ENCODE measurements around a stretch of chr16.

GRCh38 chr16:27216918-27217796, 13.8 kb downstream of the KDM8 start:
- RRBS: no CpG with 5 or more reads among the region's 17 CpGs

- RRBS: no CpG with 5 or more reads among the region's 7 CpGs
Observed at GRCh38 chr16:27340656-27341156, 26.9 kb downstream of the IL4R start.

DNA sequence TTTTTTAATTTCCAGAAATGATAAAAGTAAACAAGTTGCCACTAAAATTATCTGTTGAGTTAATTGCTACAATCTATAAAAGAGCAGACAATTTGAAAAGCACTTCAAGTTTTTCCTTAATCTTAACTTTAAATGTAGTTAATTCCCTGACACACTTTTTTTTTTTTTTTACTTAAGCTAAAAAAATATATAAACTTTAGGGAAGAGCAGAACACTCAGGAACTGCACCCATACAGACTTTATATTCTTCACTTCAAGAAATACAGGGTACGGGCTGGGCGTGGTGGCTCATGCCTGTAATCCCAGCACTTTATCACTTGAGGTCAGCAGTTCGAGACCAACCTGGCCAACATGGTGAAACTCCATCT, 40.9 kb downstream of the XPO6 start:
- RRBS: no CpG with 5 or more reads among the region's 3 CpGs

DNA sequence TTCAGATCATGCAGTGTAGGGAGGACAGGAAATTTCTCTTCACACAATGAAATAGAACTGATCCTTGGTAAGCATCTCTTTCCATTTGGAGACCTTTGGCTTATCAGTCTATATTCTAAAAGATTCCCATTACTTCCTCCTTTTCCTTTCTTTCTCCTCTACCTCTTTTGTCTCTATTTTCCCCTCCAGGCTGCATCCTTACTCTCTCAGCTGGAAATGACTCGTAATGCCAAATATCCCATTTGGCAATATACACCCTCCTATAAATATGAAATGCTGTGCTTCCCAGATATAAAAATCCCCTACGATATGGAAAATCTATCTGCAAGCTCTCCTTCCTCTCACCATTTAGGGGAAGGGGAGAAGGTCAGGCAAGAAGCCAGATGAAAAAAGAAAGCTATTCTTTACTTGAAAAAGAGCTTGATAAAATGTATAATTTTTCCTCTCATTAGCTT, 40.0 kb downstream of the XPO6 start:
- RRBS: no CpG with 5 or more reads among the region's 2 CpGs

DNA sequence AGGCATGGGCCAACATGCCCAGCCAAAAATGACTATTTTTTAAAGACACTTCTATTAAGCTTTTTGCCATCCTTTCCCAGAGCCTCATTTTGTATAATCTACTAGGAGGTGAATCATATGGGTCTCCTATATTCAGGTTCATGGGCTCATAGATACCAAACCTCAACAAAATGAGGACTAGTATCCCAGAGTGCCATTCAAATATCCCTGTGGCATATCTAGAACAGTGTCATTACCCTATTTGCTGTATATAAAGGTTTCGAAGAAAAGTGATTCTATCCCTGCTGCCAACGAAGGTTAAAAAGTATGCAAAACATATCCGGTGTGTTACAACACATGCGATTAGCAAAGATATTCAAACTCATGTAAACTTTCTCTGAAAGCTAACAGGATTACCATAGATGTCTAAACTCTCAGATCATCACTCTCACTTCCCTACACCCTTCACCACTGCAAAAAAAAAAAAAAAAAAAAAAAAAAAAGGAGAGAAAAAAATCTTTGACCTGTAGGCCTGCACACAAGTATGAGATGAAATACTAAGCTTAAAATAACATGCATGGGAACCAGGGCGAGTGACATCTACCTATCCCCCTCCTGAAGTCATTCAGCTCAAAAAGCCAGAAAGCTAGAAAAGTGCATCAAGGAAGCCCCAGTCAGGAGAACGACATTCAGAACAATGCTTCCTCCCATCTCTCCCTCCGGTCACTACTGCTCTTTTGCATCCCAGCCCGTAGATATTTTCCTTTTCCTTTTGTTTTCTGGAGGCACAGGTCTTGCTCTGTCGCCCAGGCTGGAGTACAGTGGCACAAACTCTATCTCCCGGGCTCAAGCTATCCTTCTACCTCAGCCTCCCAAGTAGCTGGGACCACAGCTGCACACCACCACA, 23.3 kb downstream of the XPO6 start:
- RRBS: no CpG with 5 or more reads among the region's 10 CpGs

GRCh38 chr16:28210620-28211689, 810 bp downstream of the XPO6 start:
- RRBS: 2% methylated on average over 18 of the region's 49 CpGs

DNA sequence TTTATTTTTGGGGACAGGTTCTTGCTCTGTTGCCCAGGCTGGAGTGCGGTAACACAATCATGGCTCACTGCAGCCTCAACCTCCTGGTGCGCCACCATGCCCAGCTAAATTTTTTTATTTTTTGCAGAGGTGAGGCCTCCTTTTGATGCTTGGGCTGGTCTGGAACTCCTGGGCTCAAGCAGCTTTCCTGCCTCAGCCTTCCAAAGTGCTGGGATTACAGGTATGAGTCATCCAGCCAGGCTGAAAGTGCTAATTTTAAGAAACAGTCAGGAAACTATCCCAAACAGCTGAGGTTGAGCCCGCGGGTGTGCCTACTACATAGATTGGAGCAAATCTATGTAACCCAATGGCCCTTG, 726 bp upstream of the XPO6 start:
- RRBS: no CpG with 5 or more reads among the region's 4 CpGs

DNA sequence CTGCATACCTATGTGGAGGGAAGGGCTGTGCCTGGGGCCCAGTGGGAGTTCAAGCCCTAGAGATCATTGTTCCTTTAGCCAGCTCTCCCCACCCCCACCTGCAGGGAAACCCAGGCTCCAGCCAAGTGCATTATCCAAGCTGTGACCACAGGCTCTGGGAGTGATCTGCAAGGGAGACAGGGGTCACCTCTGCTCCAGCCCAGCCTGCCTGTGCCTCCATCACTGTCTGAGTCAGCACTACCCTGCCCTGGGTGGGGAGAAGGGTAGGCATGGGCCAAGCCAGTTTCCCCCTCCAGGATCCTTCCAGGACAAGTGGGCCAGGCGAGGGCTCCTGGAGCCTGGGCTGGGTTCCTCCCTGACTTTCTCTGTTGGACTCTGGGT, 32.1 kb upstream of the SBK1 start:
- RRBS: no CpG with 5 or more reads among the region's 1 CpG

DNA sequence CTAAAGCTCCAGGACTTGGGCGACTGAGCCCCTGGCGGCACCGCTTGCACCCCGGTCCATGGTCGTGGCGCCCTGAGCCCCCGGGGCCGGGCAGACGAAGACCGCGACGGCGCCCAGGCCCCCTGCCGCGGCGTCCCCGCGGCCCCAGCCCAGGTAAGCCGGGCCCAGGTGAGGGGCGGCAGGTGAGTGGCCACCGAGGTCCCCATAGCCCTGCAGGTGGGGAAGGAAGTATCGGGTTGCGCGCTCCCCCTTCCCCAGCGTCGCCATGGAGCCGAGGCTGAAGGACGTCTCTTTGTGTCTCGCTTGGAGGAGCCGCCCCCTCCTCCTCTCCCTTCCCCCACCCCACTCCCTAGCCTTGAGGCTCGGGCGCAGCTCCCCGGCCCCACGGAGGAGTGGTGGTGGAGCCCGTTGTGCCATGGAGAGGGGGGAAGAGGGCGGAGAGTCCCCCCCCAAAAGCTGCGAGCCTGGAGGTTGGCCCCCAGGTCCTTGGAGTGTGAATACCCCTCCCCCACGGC, 880 bp downstream of the SBK1 start:
- RRBS: under 1% methylated on average over 12 of the region's 38 CpGs

DNA sequence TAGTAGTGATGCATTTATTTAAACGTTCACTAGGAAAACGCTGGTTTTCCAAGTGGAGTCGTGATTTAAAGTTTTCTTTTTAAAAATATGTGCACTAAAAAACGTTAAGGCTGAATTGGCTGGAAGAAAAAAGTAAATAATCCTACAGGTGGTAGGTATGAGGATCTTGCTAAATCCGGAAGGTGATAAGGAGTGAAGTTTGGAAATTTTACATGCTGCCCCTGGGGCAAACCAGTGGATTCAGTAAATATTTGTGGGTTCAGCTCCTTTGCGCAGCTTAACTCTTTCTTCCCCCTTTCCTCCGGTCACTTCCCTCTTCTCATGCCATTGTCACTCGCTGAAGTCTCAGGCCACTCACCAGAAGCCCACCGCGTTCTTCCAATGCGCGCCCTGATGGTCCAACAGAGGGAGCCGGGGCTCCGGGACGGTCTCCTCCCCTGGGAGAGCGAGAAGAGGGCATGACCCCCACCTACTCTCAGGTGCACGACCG, 705 bp downstream of the CLN3 start:
- RRBS: 1% methylated on average over 5 of the region's 18 CpGs

GRCh38 chr16:28497076-28497952, 2.9 kb downstream of the APOBR start:
- RRBS: no CpG with 5 or more reads among the region's 27 CpGs

DNA sequence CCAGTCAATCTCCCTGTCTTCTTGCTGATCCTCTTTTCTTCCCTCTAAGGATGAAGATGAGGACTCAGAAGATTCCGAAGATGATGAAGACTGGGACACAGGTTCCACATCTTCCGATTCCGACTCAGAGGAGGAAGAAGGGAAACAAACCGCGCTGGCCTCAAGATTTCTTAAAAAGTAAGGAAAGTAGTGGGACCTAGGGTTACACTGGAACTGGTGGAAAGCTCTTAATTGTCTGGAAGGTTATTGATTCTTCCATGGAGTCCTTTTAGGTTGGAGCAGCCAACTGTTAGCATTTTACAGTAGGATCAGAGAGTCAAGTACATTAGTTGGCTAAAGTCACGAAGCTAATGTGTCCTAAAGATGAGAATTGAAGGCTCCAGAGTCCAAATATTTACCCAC, 4.0 kb downstream of the EIF3C start:
- RRBS: no CpG with 5 or more reads among the region's 6 CpGs

- RRBS: no CpG with 5 or more reads among the region's 14 CpGs
Observed at GRCh38 chr16:28820800-28821465, 1.9 kb upstream of the ATXN2L start.

DNA sequence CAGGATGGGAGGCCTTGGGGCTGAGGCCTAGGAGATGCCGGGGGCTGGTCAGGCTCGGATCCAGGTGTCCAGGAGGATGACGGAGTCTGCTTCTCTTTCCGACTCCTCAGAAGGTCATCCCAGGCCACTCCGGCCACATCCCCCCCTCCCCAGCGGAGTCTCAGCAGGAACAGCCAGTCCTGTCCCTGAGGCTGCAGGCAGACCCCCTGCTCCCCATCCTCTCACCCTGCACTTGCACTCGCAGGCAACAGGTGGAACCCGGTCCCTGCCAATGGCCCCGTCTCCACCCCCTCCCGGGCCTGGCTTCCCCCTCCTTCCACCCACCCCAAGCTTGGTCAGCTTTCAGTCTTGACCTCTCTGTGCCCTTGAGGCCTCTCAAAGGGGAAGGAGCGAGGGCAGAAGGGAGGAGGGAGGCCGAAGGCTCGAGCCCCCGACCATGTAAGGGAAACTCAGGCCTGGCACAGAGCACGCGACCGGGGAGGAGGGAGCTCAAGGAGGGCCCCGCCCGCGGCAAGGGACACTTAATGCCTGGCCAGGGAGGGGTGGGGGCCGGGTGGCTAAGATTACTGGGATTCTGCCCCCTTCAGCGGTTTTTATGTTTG, 4.4 kb downstream of the ATP2A1 start:
- RRBS: 23% methylated on average over 9 of the region's 22 CpGs

DNA sequence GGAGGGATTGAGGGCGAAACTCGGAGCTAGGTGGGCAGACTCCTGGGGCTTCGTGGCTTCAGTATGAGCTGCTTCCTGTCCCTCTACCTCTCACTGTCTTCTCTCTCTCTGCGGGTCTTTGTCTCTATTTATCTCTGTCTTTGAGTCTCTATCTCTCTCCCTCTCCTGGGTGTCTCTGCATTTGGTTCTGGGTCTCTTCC, 837 bp downstream of the CD19 start:
- RRBS: no CpG with 5 or more reads among the region's 4 CpGs

GRCh38 chr16:29129506-29129894, 144.6 kb downstream of the LAT start:
- RRBS: no CpG with 5 or more reads among the region's 14 CpGs

- RRBS: no CpG with 5 or more reads among the region's 16 CpGs
Observed at GRCh38 chr16:29148885-29149479, 164.1 kb downstream of the LAT start.

DNA sequence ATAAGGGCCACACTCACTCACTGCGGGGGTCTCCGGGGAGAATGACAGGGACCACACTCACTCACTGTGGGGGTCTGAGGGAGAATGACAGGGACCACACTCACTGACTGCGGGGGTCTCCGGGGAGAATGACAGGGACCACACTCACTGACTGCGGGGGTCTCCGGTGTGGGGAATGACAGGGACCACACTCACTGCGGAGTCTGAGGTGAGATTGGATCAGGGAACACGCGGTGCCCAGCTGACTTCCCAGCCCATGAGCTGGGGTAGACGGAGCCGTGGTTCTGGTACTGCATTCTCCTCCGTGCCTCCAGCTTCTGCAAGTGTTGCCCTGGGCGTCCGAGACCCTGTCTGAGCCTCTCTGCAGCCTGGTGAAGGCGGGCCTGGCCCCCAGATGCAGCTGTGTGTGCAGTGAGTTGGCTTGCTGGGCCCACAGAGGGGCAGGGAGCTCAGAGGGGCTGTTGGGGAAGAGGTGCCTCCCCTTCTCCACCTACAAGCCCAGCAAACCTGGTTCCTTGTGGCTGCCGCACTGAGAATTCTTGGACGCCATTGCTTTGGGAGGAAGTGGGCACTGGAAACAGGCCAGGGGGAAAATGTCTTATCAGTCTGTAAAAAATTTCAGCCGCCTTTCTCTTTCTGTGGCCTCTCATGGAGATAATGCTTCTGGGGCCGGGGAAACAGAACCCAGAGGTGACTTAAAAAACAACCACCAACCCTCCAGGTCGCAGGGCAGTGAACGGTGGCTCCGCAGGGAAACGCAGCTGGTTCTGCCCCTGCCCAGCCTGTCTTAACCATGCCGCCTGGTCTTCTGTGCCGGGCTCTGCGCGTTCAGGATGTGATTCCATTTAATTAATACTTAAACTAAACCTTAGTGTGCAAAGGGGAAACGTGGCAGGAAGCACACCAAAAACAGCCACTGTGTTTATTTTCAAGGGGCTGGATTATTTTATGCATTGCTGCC, 167.6 kb downstream of the LAT start:
- RRBS: no CpG with 5 or more reads among the region's 28 CpGs

GRCh38 chr16:29153715-29154591, 169.1 kb downstream of the LAT start:
- RRBS: no CpG with 5 or more reads among the region's 28 CpGs

- RRBS: no CpG with 5 or more reads among the region's 34 CpGs
Observed at GRCh38 chr16:29154666-29155434, 170.0 kb downstream of the LAT start.